Mesenchymal stem cell of Wharton's jelly (primary cell): ENCODE measurements around a stretch of chr22.

GRCh38 chr22:42160319-42160805, 29.8 kb upstream of the CYP2D6 start:
- CAGE, long polyA plus RNA = no peak

DNA sequence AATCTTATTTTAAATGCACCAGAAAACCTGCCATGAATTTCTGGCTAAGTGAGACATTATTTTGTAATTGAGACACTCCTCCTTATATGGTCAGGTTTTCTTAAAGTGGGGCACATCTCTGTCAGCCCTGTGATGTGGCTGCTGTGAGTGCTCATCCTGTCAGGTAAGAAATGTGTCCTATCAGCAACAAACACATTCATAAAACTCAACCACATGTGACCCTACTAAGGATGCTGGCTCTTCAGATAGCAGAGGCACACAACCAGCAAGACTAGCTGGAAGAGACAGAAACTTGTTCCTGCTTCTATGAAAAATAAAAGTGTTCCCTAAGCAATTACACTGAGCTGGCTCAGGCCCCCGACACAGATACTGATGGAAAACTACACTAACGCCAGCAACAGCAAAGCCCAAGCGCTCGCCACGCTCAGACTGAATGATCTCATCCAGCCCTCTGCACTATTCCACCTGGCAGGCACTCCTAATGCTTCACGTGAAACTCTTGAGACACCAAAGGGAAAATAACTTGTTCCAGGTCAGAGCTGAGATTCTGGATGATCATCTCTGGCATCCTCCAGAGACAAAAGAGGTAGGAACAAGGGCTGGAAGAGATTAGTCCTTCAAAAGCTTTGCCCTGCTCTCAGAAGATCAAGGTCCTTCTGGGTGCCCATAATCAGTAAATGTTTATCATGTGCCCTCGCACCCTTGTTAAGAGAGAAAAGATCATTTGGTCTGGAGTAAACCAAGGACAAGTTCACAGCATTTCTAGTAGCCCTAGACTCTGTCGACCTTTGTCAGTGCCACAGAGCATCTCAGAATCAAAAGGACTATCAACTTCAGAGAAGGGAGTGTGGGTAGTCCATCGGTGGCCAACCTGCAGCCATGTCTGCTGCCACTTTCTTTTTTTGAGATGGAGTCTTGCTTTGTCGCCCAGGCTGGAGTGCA, 50.0 kb upstream of the CYP2D6 start:
- CAGE, long polyA plus RNA = no peak

DNA sequence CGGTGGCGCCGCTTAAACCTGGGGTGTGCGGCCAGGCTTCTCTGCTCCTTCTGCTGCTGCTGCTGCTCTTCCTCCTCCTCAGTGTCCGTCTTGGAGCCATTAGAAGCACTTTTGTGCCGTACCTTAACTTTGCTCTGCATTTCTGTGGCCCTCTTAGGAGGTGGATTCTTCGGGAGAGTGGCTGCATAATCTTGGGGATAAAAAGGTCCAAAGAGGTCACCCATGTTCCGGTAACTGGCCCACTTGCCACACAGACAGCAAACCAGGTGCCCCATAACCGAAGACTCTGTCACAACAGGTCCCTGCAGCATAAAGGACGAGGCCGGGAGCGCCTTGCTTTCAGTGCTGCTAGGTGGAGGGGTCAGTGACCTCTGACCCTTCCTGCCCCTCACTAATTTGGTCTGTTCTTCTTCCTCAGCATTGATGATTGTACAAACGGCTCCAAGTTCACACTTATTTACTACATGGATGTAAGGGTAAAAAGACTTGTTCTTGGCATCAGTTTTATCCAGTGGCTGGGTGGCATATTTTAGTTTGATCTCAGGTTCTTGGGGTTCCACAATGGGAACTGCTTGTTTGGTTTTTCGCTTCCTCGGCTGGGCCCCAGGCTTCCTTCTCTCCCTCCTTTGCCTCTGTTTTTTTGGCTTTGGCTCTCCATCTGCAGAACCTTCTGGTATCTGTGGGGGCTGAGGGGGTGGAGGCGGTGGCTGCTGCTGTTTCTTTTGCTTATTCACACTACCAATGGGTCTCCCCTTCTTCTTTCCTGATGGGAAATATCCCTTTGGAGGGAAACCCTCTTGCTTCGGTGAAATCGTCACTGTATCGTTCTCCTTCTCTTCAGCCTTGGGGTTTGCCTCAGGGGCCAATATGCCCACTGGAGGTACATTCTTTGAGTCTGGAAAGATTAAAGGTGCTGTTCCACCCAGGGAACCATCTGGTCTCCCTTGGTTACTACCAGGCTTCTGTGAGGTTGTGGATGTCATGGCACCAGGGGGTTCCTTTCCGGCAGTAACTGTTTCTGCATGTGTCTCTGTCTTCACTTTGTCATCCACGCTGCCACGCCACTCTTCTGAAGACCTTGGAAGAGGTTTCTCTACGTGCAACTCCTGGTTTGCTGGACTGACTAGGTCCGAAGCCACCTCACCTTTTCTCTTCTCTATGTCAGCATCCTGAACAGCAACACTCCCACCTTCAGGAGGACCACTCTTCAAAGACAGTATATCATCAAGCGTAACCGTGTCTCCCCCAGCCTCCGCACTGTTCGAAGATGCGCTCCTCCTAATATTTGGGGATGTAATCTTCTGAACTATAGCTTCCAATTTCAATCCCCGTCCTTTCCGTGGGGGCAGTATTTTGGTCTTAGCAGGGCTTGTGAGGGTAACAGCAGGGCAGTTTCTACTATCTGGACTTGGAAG, 60.0 kb downstream of the TCF20 start:
- CAGE, long polyA plus RNA = no peak

DNA sequence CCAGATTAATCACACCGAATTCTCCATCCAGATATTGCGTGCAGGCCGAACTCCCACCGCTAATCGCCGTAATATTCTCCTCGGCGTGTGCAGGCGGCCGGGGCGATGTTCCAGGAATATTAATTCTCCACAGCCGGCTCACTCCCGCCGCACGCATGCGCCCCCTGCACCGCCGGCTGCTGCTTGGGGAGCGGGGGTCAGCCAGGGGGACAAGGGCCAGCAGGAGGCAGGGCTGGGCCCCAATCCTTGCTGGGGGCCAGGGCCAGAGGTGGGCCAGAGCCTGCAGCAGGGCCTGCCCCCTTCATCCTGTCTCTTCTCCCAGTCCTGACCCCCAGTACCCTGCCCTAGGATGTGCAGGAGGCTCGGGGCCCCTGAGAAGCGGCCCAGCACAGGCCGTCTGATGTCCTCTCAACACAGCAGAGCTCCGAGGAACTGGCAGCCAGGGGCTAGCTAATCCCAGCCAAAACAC, 19.5 kb upstream of the TCF20 start:
- CAGE, long polyA plus RNA = no peak

DNA sequence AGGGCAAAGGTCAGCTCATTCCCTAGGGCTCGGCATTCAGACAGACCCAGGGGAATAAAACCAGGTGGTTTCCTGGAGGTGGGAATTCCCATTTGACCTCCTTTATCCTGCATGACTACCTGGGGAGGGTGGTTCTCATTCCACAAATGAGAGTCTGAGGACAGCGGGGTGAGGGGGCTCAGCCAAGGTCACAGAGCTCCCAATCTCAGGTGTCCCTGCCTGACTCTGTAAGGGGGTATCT, 22.8 kb upstream of the TCF20 start:
- CAGE, long polyA plus RNA = no peak

DNA sequence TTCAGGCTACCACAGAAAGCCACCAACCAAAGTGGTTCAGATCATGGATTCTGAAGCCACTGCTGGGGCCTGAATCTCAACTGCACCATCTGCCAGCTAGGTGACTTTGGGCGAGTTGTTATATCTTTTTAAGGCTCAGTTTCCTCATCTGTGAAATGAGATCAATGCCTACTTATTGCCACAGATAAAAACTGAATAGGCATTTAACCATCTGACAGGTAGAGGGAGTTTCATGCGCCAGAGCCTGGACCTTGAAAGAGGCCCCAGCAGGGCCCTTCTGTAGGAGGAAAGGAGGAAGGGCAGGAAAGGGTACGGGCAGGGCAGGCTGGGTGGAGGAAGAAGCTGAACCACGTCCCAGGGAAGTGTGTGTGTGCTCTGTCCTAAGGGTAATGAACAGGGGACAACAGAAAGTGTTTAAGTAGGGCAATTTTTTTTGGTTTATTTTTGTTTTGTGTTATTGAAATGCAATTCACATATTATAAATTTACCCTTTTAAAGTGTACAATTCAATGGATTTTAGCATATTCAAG, 57.5 kb downstream of the NFAM1 start:
- CAGE, long polyA plus RNA = no peak

DNA sequence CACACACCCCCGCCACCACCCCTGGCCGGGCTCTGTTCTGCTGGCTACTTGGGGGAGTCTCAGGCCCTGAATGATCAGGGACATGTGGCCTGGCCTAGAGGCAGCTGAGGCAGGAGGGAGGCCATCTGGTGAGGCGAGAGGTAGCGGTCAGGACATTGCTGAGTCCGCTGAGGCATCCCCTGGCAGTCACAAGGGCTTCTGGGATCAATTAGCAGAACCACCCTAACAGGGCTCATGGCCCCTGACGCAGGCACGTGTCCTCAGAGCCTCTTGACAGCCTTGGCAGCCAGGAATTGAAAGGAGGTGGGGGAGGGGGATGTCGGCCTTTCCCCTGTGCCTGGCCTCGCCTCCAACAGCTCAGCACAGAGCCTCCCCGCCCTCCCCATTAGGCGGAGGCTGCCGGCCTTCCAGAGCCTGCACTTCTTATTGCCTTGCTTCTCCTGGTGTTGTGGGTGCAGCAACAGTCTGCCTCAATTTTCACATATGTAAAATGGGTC, 55.5 kb downstream of the NFAM1 start:
- CAGE, long polyA plus RNA = no peak

DNA sequence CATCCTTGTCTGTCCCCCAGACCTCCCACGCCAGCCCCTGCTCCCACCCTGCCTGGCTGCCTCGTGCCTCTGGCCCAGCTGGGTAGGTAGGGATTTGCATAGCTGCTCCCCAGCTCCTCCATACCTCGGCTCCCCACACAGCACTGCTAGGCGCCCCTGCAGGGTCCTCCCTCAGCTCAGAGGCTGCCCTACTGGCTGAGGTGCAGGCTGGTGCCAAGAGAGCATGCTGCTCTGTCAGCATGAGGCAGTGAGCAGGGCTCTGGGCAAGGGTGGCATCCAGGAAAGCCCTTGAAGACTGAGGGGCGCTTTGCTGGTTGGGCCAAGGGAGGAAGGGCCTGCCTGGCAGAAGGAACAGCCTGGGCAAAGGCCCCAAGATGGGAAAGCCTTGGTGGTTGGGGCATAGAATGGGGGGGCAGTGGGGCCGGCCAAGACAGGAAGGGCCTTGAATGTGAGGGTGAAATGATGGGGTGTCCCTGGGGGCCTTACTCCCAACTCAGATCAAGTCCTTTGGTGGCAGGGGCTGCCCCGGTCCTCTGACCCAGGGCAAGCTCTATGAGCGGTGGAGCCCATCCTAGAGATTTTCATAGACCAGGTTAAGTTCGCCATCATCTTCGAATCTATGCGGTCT, 47.5 kb downstream of the NFAM1 start:
- CAGE, long polyA plus RNA = no peak

GRCh38 chr22:42437379-42438375, 5.5 kb upstream of the NFAM1 start:
- CAGE, long polyA plus RNA = no peak

DNA sequence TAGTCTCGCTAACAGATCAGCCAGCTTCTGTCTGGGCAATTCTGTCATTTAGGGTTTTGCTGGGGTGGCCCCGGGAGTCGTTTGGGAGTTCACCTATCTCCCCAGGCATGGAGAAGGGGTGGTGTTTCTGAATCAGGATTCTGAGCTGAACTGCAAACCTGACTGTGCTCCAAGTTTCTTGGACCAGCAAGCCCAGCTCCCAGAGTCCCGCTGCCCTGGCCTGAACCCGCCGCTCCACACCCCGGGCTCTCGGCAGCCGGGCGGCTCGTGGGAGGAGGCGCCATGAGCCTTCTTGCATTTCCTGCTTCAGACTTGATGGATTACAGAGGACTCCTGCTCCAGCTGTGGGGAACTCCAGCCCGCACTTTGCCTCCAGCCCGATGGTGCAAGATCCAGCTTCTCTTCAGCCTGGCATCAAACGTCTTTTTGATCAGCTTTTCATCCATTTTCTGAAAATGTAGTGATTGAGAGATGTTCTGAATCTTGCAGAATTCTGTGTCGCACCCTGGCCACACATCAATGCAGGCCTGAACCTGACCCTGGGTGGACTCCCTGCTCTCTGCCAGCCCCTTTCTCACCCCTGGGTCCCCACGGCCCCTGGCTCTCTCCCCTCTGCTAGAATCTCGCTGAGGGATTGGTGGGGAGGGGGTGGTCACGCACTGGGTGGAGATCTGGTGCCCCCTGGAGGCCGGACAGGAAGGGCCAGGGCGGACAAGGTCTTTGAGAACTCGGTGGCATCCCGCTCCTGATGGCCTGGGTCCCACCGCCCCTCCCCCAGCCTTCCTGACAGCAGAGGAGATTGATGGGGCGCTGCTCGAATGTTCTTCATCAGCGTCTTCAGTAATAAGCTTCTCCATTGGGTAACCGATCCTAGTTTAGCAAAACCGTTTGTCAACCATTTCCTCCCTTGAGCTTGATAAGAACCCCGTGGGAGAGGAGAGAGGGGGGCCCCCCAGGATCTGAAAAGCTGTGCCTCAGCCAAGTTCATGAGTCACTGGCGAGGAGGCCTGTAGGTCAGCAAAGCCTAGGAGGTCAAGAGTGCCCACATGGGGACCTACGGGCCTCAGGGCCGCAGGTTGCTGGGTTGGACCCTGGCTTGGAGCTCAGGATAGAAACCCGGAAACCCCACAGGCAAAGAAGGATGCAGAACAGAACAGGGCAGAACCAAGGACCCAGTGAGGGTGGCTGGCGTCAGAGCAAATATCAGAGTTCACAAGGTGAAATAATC, 12.1 kb upstream of the NFAM1 start:
- CAGE, long polyA plus RNA = no peak

GRCh38 chr22:42500063-42501128, 19.2 kb downstream of the RRP7A start:
- CAGE, long polyA plus RNA = no peak

DNA sequence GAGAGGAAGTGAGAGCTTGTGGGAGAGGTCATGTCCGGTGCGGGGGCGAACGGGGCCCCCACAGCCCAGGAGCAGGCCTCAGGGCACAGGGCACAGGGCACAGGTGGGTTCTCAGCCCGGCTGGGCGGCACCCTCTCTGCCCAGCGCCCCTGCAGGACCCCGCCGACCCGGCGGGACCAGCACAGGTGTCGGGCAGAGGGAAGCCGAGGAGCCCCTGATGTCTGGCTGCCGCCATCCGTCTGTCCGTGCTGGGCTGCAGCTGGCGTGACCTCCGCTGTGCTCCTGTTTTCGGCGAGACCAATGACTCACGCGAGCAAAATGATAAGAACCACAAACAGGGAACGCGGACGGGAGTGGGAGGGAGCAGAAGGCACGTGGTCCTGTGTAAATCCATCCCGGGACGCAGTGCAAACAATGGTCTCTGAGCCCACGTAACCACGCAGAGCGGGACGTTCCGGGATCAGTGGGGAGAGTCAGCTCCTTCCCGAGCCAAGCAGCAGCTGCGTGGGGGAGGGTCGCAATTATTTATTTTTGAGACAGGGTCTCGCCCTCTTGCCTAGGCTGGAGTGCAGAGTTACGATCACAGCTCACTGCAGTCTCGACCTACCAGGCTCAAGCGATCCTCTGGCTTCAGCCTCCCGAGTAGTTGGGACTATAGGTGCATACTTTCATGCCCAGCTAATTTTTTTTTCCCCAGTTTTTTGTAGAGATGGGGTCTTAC, 49.3 kb upstream of the A4GALT start:
- CAGE, long polyA plus RNA = no peak

DNA sequence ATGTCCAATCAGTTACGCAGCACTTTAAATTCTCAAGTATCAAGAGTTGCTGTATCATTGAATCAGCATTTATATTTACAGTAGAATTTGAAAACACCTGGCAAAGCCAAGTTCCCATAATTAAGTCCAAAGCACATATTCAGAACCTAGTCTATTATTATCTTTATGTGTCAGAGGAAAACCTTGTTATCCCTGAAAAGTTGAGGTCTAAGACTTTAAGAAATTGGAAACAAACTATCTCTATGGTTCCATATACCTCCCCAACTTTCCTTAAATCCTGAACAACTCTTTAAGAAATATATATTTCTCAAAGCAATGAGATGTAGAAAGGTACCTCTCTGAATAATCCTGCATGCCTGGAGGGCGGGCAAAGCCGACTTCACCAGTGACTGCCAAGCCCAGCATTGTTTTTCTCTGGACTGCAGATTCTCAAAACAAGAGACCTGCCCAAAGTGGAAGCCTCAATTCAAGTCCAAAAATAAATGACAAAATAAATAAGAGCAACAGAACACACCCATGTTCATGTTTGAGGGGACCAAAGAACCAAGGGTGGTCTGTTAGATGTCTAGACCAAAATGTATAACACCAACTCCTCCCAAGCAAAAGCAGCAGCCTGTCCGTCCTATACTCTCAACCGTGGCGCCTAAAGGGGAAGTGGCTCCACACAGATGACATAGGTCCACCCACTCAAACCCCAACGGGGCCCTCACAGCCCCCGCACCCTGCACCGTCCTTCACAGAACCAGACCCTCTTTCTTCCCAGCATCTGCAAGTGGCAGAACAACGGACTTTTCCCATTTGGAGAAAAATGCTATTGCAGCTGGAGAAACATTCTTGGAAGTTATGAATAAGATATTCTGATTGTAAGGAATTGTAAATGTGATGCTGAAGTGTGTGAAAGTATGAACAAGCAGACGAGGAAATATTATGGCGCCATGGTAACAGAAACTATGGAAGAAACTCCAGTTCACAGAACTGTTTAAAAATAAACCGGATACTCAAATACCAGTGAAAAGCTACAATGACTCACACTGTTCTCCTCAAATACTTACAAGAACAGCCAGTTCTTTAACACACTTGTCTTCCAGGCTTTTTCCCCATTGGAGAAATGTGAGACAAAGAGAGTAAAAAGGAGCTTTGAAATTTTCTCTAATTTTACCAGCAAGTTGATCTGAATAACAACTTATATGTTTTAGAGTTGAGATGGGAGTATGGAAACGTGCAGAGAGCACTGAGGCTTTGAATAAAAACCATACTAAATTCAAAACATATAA, 76.3 kb upstream of the ARFGAP3 start:
- CAGE, long polyA plus RNA = no peak

DNA sequence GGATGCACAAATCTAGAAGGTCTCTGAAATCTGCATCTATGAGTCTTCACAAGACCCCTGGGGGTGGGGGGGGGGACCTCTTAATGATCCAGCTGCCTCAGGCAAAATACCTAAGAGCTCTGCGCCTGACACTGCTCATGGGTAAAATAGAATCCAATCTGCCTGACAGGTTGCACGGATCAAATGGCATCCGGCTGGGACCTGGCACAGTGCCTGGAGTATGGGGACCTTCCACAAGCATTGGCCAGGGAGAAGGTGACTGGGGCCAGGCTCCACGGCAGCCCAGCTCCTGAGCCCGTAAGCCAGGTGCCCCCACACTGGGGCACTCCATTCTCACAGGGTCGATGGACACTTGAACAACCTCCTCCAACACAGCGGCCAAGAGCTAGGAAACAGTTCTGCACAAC, 67.3 kb downstream of the PACSIN2 start:
- CAGE, long polyA plus RNA = no peak

DNA sequence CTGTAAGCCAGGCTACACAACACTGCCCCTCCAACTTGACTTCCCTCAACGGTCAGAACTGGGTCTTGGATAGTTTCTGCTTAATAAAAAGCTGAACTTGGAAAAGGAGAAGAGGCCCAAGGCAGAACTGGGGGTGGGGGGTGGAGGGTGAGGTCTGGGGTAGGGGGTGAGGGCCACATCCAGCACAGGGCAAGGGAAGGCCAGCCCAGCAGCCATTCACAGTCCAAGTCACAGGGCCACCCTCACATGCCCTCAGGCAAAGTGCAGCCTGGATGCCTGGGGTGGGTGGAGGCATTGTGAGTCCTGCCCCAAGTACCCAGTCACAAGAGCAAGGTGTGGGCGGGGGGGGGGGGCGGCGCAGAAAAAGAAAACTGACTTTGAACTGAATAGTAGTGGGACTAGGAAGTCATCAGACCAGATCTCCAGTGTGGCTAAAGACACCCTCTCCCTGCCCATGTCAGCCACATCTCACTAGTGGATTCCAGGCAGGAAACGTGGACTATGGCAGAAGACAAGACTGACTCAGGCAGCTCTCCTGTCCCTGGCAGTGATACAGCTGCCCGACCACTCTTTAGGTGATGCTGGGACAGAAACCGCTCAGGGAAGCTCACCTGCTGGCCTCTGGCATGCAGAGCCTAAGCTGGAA, 52.4 kb downstream of the PACSIN2 start:
- CAGE, long polyA plus RNA = no peak

DNA sequence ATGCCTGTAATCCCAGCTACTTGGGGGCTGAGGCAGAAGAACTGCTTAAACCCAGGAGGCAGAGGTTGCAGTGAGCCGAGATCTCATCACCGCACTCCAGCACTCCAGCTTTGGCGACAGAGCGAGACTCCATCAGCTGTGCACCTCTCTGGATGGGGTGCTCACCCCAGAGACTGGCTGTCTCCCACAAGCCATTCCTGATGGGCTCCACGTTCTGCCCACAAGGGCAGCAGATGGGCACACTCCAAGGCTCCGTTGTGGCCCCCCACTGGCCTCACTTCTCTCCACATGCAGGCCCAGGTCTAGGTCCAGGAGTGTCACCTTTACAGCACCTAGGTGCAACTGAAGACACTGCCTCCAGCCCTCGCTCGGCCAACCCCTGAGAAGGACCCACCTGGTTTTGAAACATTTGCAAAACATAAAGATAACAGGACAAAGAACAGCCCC, 29.7 kb downstream of the PACSIN2 start:
- CAGE, long polyA plus RNA = no peak

DNA sequence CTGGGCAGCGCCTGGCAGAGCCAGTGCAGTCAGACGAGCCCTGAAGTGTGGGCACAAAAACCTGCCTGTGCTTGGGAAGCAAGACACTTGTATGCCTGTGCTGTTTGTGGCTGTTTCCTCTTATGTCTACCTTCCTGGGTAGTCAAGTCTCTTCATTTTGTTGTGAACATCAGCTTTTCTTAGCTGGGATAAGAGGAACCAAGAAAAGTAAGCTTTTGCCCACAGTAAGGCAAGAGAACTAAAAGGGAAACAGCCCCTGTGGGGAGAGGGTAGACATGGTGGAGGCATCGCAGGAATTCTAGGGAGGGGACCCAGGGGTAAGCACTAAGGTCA, 13.5 kb downstream of the PACSIN2 start:
- CAGE, long polyA plus RNA = no peak

- CAGE, long polyA plus RNA = no peak
These were observed 634 bp downstream of the PACSIN2 start for GRCh38 chr22:43014007-43015022.

DNA sequence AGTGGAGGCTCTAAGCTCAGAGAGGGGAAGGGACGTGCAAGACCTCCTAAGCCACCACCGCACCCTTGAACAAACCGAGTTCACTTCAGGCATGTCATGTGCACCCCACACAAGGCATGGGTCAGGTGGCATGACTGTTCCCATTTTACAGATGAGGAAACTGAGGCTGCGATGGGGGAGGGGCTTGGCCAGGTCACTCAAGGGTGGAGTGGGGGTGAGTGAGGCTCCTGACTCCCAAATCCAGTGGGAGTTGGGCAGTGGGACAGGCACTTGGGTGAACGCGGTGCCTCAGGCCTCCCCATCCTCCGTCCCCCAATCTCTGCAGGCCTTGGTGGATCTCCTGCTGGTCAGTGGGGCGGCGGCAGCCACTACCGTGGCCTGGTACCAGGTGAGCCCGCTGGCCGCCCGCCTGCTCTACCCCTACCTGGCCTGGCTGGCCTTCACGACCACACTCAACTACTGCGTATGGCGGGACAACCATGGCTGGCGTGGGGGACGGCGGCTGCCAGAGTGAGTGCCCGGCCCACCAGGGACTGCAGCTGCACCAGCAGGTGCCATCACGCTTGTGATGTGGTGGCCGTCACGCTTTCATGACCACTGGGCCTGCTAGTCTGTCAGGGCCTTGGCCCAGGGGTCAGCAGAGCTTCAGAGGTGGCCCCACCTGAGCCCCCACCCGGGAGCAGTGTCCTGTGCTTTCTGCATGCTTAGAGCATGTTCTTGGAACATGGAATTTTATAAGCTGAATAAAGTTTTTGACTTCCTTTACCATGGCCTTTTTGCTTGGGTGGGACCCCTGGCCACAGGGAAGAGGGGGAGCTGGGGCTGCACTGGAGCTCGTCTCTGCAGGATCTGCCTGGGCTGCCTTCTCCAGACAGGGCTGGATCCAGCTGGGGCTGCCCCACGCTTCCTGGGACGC, 11.4 kb downstream of the TSPO start:
- CAGE, long polyA plus RNA = no peak

DNA sequence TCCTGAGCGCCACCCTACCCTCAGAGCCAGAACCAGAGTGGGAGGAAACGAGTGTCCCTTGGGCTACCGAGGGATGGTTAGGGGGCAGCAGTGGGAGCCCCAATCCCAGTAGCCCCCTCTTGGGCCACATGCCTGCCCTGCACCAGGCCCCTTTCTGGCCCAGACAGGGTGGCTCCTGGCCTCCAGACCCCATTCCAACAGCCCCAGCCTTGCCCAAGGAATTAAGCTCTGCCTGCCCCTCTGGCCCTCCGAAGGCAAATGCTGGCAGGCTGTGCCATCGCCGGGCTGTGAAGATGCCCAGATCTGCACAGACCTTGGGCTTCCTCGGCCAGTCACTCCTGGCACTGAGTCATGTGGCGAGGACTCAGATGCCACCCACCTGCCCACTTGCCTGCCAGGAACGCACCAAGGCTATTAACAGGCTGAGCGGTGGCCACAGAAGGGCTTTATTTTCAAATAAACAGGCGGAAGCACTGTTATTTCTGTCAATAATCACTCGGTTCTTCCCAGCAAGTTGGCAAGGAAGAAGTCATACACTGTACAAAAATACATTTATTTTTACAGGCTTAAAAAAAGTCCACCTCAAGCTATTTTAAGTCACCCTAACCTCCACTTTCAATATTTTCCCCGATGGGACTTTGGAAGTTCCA, 50.3 kb upstream of the TTLL12 start:
- CAGE, long polyA plus RNA = no peak